NB4 (cell line): ENCODE measurements around a stretch of chr19.

DNA sequence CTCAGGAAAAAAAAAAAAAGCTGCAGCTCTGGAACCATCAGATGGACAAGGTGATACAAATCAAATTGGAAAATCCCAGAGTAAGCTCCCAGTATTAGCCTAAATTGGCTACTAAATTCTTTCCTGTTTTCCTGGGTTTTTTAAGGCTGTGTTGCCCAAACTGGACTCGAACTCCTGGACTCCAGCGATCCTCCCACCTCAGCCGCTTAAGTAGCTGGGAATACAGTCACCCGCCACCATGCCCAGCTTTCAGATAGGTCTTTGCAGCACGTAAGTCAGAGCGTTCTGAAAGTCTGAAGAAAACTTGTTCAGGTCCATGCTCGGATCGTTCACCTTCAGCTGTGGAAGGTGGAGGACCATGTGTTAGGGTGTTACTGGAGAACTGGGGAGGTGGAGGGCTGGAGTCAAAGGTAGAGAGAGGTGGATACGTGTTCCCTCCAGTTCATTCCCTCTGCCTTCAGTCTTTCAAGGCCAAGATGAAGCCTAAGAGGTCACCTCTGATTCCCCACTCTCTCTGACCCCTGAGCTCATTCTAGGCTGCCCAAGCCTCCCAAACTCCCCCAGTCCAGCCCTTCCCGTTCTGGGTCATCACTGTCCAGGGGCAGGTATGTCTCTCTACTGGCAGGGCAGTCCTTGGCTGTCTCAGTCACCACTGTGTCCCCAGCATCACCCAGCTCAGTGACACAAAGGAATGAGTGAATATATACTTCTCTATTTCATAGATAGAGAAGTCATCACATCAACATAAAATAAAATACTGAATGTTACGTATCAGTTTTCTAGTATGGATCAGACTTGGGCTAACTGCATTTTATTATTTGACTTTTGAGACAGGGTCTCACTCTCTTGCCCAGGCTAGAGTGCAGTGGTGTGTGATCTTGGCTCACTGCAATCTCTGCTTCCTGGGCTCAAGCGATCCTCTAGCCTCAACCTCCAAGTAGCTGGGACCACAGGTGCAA lies 12.2 kb upstream of the DACT3 start:
- RRBS: no CpG with 5 or more reads among the region's 12 CpGs

DNA sequence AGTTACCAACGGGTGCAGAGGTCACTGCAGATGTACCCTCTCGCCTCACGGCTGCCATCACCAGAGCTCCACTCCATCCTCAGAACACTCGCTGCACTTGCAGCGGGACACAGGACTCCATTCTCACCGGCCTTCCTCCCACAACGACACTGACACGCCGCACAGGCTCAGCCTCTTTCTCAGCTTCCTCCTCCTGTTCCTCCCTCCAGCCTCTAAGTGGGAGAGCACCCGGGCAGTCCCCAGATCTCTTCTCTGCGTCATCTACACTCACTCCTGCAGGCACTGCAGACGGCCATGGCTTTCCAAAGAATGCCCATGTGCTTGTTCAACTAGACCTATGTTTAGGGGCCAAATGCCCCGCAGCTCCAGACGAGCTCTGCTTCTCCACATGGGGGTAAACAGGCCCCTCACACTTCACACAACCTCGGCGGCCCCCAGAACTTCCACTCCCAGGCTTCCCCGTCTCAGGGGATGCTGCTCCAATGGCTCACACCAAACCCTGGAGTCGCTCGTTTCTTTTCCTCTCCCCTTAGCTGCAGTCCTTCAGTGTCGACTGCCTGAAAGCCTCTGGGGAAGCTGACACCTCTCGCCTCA lies 14.2 kb upstream of the FKRP start:
- RRBS: 9% methylated on average over 5 of the region's 21 CpGs

- RRBS: no CpG with 5 or more reads among the region's 28 CpGs
These were observed 12.8 kb upstream of the FKRP start for GRCh38 chr19:46732815-46733663.

GRCh38 chr19:46733664-46734297 lies 12.1 kb upstream of the FKRP start:
- RRBS: no CpG with 5 or more reads among the region's 12 CpGs

- RRBS: no CpG with 5 or more reads among the region's 20 CpGs
These were observed 9.2 kb upstream of the FKRP start for GRCh38 chr19:46736469-46737203.

DNA sequence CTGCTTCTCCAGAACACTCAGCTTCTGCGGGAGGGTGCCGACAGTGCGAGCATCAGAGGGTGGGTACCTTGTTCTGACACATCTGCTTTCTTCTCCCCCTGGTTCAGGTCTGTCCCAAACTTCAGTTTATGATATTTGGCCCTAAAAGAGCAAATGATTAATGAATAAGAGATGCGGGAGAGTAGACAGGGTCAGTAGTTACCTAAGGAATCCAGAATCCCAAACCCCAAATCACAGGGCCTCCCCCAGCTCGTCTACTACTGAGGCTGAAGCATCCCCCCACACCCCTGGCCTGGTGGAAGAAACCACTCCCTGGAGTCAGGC lies 7.8 kb upstream of the FKRP start:
- RRBS: no CpG with 5 or more reads among the region's 5 CpGs

GRCh38 chr19:46785299-46785877 lies 3.0 kb downstream of the SLC1A5 start:
- RRBS: no CpG with 5 or more reads among the region's 10 CpGs

- RRBS: no CpG with 5 or more reads among the region's 11 CpGs
These were observed 25.9 kb downstream of the AP2S1 start for GRCh38 chr19:46824715-46825163.

DNA sequence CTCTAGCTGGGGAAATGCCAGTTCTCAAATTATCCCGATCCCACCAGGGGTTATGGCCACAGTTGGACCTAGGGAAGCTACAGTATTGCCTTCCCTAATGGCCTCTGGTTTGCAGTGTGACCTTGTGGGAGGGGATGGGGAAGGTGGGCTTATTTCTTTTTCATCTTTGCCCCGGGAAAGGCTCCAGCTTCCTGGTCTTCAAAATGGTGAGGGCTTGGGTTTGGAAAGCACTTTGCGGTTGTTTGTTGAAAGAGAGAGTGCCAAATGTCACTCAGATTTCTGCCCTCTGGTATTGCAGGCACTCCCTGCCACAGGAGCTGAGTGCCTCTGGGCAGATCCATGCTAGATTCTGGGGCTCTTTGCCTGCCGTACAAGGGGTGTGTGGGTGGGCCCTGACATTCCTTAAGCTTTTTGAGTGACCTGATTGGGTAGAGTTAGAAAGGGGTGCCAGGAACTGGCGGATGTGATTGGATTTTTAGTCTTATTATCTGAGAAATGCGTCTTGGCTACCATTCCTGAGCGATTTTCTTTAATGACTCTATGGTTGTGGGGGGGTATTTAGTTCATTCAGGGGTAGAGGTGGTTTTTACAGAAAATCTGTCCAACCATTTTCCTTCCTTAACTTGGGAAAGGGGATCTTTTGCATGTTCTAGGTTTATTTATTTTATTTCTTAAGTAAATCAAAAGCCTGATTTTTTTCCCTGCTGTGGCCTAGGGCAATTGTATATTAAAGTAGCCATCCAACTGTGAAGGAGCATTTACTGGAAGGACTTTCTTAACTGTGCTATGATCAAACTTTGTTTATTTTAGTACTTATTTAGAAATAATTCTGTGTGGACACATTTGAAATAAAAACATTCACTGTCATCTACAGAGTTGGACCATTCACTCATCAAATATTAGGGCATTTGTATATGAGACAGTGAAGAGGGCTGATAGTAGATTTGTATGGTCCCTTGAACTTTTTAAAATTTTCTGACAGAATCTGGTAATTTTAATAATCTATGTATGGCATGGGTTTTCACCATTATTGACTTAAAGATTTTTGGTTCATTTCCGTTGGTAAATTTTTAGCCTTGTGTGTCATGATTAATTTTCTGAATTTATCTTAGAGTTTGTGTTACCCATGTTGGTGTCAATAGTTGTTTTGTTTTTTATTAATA lies 3.3 kb downstream of the ARHGAP35 start:
- RRBS: no CpG with 5 or more reads among the region's 8 CpGs

- RRBS: no CpG with 5 or more reads among the region's 1 CpG
These were observed 55.7 kb downstream of the ARHGAP35 start for GRCh38 chr19:46916511-46916802.

GRCh38 chr19:46944678-46945663 lies 74.7 kb upstream of the NPAS1 start:
- RRBS: 92% methylated on average over 6 of the region's 12 CpGs

GRCh38 chr19:46970534-46971181 lies 49.0 kb upstream of the NPAS1 start:
- RRBS: no CpG with 5 or more reads among the region's 12 CpGs

DNA sequence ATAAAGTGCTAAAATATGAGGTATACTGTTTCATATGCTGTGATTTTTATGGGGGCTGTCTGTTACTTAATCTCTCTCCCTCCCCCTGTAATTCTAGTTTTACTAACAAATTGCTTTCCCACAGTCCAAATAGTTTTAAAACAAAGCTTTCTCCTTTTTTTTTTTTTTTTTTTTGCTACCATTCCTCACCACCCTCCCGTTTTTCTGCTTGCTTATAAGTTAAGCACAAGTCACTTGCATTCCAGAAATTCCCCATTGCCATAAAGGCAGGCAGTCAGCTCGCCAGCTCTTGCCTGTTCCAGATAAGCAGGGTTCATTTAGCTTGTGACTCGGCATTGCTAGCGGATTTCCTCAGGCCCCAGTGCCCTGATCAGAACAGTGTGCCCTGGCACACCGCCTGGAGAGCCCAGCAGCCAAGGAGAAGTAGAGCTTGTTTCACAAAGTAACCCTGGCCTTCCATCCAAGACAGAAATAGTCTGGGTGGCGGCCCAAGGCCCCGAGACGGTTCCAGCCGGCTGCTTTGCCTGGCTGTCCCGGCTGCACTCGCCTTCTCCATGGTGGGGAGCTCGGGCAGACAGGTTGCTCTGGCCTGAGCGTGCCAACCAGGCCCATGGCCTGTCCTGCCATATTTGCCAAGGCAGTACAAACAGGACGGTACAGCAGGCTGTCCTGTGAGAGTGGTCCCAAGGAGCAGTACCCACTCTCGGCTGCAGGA lies 43.4 kb upstream of the NPAS1 start:
- RRBS: no CpG with 5 or more reads among the region's 15 CpGs

DNA sequence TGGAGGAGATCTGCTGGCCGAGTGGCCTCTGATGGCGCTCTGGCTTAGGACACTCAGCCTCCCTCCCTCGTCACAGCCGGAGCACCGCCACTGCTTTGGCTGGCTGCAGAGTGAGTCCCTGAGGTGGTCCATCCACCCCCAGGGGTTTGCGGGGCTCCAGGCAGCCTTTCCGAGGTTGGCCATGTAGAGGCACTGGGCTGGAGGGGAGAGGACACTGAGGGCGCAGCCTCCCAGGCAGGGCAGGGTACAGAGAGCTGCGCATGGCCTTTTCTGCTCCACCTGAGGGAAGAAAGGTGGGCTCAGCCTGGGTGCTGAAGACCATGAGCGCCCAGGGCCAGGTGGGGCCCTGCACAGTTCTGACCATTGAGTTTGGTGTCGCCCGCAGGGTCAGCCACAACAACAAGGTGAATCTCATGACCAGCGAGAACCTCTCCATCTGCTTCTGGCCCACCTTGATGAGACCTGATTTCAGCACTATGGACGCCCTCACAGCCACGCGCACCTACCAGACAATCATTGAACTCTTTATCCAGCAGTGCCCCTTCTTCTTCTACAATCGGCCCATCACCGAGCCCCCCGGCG lies 19.6 kb upstream of the NPAS1 start:
- RRBS: no CpG with 5 or more reads among the region's 20 CpGs

DNA sequence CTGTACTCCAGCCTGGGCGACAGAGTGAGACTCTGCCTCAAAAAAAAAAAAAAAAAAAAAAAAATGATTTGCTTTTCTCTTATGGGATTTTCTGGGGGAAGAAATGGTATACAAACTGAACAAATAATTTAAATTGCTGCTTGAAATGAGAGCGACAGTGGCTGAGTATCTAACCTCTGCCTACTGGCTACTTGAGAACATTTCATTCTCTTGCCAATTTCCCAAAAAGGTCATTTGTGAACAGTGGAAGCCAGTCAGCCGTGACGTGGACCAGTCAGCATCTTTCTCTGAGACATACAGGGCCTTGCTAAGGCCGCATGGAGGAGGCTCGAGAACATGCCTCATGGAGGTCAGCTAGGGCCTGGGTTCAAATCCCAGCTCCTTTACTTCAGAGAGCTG lies 20.4 kb downstream of the ZC3H4 start:
- RRBS: no CpG with 5 or more reads among the region's 6 CpGs

GRCh38 chr19:47112074-47113030 lies 1.2 kb downstream of the ZC3H4 start:
- RRBS: 1% methylated on average over 27 of the region's 98 CpGs

GRCh38 chr19:47186203-47187415 lies 44.4 kb downstream of the BBC3 start:
- RRBS: no CpG with 5 or more reads among the region's 18 CpGs

DNA sequence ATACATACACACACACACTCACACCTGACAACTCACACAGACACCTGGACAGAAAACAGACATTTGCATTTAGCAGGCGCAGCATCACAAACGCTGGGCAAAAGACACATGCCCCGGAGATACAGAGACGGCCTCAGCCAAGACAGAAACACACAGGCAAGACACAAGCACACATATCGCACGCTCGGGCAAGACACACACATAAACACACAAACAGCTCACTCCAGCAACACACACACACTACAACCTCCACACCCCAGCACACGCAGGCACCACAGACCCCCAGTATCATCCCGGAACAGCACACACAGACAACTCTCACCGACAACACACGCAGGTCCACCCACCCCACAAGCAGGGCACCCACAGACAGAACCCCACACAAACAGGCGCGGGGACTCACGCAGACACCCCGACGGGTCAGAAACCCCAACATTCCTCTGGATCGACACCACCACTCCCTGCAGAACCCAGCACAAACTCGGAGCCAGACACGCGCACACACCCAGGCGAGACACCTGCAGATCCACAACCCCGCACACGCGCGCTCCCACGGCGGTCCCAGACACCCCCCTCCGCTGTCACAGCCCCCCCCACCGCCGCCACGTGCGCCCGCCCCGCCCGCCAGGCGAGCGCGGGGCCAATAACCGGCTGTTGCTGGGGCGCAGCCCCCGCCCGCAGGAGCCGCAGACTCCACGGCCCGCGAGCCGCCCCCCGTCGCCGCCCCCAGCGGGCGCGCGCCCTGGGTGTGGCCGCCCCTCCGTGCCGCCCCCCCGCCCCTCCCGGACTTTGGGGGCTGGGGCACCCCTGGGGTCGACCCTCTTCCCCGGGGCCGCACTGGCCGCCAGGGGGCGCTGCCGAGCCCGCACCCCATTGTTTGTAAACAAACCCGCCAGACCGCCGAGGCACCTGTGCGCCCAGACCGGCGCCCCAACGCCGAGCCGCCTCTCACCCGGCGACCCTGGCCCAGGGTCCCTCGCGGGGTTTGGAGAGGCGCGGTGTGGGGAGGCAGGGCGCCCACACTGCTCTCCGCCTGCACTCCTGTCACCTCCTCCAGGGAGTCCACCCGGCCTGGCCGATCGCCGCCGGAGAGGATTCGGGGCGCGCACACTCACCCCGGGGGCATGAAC lies 820 bp downstream of the BBC3 start:
- RRBS: under 1% methylated on average over 17 of the region's 92 CpGs

- RRBS: no CpG with 5 or more reads among the region's 11 CpGs
These were observed 7.3 kb upstream of the INAFM1 start for GRCh38 chr19:47267414-47267795.

- RRBS: no CpG with 5 or more reads among the region's 11 CpGs
These were observed 32.8 kb downstream of the DHX34 start for GRCh38 chr19:47381727-47382414.